K562 (cell line): ENCODE measurements around the genes ZNF701, ZNF611, ZNF665 and ZNF761.

- RAMPAGE, long total RNA = no peak
- RRBS = no CpG with 5 or more reads among the region's 6 CpGs
PRO-cap:
- standard = no peak
- CoPRO, capped RNA only, 2 experiments = no peak in any of the 2 experiments
- CoPRO, capped and uncapped RNA, 2 experiments = no peak in any of the 2 experiments
- CoPRO, uncapped RNA only, 2 experiments = no peak in any of the 2 experiments
CAGE:
- cytosol, long polyA plus RNA = no peak
- long polyA plus RNA = no peak
- nucleolus, long total RNA = no peak
- nucleus, long polyA plus RNA = no peak
These were observed 15.6 kb downstream of the ZNF808 start for GRCh38 chr19:52543001-52543529.

DNA sequence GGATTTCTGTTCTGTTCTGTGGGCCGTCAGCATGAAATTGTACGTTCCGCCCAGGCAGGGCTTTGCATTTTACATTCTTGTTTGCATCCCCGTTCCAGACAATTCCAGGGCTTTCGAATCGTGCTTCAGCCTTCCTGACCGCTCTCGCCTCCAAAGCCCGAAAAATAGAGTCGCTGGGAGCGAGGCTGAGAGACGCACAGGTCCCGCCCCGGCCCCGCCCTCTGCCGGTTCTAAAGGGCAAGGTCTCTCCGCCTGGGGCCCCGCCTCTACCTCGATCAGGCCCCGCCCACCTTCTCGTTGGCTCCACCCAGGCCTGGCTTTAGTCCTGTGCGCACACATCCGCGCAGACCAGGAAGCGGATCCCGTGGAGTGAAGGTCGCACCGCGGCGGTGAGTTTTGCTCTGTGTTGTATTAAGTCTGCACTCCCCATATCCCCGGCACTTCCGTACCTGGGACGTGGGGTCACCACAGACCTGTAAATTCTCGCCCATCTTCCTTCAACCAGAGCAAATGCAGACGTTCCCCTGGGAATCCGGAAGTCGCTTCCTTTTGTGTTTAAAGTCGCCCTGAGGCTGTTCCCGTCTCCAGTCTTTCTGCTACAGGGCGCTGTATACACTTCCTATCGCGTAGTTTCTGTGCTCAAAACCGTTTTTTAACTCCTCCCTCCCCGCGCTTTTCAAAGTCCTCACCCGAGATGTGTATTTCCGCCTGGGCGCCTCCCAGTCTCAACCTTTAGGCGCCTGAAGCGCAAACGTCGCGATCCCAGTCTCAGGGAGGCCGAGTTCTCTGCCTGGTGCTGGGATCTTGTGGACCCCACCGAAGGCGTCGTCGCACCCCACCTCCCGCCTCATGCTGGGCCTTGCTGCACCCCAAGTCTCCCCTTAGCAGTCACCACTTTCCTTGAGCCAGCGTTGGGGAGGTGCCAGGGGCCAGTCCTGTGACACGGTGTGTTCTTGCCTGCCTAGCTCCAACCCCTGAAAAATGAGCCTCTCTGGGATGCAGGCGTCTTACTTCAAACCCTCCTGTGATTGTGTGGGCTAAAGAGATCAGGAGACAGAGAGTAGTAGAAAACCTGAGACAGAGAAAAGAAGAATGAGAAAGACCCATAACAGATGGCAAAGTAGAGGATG, at the start of gene ZNF701:
ZNF701 (plus strand) TSS at position 346 of the 1,130 bp plus-strand sequence.
- RAMPAGE, long total RNA = no peak
- RRBS = no CpG with 5 or more reads among the region's 62 CpGs
PRO-cap:
- standard = bidirectional peak, plus-strand start at position 346 of the sequence, minus-strand start at position 165 of the sequence; bidirectional peak, plus-strand start at position 765 of the sequence, minus-strand start at position 595 of the sequence
- CoPRO, capped RNA only, 2 experiments = peak in 2 of 2 experiments; most common plus-strand start position 346 of the sequence (in 2); most common minus-strand start position 166 of the sequence (in 2)
- CoPRO, capped and uncapped RNA, 2 experiments = peak in 2 of 2 experiments; most common plus-strand start position 346 of the sequence (in 2); most common minus-strand start position 144 of the sequence (in 1)
- CoPRO, uncapped RNA only, 2 experiments = peak in 1 of 2 experiments; most common plus-strand start position 412 of the sequence (in 1); most common minus-strand start position 120 of the sequence (in 1)
CAGE:
- cytosol, long polyA plus RNA = no peak
- long polyA plus RNA = no peak
- nucleolus, long total RNA = no peak
- nucleus, long polyA plus RNA = no peak

- RAMPAGE, long total RNA = no peak
- RRBS = no CpG with 5 or more reads among the region's 14 CpGs
PRO-cap:
- standard = no peak
- CoPRO, capped RNA only, 2 experiments = no peak in any of the 2 experiments
- CoPRO, capped and uncapped RNA, 2 experiments = no peak in any of the 2 experiments
- CoPRO, uncapped RNA only, 2 experiments = no peak in any of the 2 experiments
CAGE:
- cytosol, long polyA plus RNA = no peak
- long polyA plus RNA = no peak
- nucleolus, long total RNA = no peak
- nucleus, long polyA plus RNA = no peak
These were observed 51.6 kb downstream of the ENSG00000269825 start for GRCh38 chr19:52638654-52639149.

- RAMPAGE, long total RNA = start-site peak on the minus strand at chr19:52734991-52735071, 149 and 120 reads in 2 replicates
- RRBS = no CpG with 5 or more reads among the region's 28 CpGs
PRO-cap:
- standard = bidirectional peak, plus-strand start at chr19:52735155, minus-strand start at chr19:52735044
- CoPRO, capped RNA only, 2 experiments = peak in 2 of 2 experiments; most common plus-strand start chr19:52735219 (in 2); most common minus-strand start chr19:52735044 (in 2)
- CoPRO, capped and uncapped RNA, 2 experiments = peak in 2 of 2 experiments; most common plus-strand start chr19:52735155 (in 2); most common minus-strand start chr19:52735044 (in 2)
- CoPRO, uncapped RNA only, 2 experiments = peak in 1 of 2 experiments; most common plus-strand start chr19:52735148 (in 1); most common minus-strand start chr19:52734979 (in 1)
CAGE:
- cytosol, long polyA plus RNA = start-site peak on the minus strand at chr19:52735011-52735041, 46 and 32 reads in 2 replicates
- long polyA plus RNA = start-site peak on the minus strand at chr19:52735009-52735040, 84 and 27 reads in 2 replicates
- nucleolus, long total RNA = no peak
- nucleus, long polyA plus RNA = start-site peak on the minus strand at chr19:52735015-52735039, 109 and 349 reads in 2 replicates
These were observed at the start of gene ZNF611 for GRCh38 chr19:52734915-52735329. ZNF611 (minus strand) TSS chr19:52735044.

DNA sequence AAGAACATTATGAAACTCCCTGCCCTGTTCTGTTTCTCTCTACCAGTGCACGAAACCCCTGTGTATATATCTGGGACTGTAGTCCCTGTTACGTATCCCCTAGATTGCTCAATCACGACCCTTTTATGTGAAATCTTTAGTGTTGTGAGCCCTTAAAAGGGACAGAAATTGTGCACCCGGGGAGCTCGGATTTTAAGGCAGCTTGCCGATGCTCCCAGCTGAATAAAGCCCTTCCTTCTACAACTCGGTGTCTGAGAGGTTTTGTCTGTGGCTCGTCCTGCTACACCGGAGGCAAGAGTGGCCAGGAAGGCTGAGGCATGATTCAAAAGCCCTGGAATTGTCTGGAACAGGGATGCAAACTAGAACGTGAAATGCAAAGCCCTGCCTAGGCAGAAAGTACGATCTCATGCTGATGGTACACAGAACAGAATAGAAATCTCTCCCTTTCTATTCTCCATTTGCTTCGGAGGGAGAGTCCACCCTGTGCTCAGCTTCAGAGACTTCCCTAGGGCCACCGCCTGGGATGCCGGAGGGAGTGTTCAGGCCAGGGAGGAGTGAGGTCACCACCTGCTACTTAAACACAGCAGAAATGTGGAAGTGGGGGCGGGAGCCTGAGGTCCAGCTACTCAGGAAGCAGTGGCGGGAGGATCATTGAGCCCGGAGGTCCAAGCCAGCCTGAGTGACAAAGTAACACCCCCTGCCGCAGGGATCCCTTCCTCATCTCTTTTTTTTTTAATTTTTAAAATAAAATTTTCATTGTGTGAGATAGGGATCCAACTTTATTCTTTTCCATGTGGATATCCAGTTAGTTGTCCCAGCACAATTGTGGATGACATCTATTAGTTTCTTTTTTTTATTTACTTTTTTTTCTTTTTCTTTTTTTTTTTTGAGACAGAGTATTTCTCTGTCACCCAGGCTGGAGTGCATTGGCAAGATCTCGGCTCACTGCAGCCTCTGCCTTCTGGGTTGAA, 894 bp upstream of the ZNF888 start:
- RAMPAGE, long total RNA = no peak
- RRBS = no CpG with 5 or more reads among the region's 19 CpGs
PRO-cap:
- standard = bidirectional peak, plus-strand start at position 651 of the sequence, minus-strand start at position 532 of the sequence
- CoPRO, capped RNA only, 2 experiments = no peak in any of the 2 experiments
- CoPRO, capped and uncapped RNA, 2 experiments = peak in 1 of 2 experiments; most common plus-strand start position 649 of the sequence (in 1); most common minus-strand start position 552 of the sequence (in 1)
- CoPRO, uncapped RNA only, 2 experiments = peak in 2 of 2 experiments; most common plus-strand start position 81 of the sequence (in 1); most common minus-strand start position 80 of the sequence (in 1)
CAGE:
- cytosol, long polyA plus RNA = no peak
- long polyA plus RNA = no peak
- nucleolus, long total RNA = no peak
- nucleus, long polyA plus RNA = no peak

DNA sequence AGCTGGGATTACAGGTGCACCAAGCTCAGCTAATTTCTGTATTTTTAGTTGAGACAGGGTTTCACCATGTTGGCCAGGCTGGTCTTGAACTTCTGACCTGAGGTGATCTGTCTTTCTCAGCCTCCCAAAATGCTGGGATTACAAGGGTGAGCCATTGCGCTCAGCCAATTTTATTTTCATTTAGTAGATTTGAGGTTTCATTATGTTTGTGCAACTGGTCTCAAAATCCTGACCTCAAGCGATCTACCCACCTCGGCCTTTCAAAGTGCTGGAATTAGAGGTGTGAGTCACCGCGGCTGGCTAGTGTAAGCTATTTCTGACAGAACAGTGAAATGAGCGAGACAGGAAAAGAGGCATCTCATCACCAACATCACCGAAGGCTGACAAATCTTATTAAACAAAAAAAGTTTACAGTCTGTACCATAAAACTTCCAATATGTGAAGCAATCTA, 12.1 kb upstream of the ZNF888 start:
- RAMPAGE, long total RNA = no peak
- RRBS = no CpG with 5 or more reads among the region's 7 CpGs
PRO-cap:
- standard = no peak
- CoPRO, capped RNA only, 2 experiments = no peak in any of the 2 experiments
- CoPRO, capped and uncapped RNA, 2 experiments = no peak in any of the 2 experiments
- CoPRO, uncapped RNA only, 2 experiments = no peak in any of the 2 experiments
CAGE:
- cytosol, long polyA plus RNA = no peak
- long polyA plus RNA = no peak
- nucleolus, long total RNA = no peak
- nucleus, long polyA plus RNA = no peak

GRCh38 chr19:53044887-53045105, 256 bp downstream of the ERVV-2 start:
- RAMPAGE, long total RNA = no peak
- RRBS = no CpG with 5 or more reads among the region's 3 CpGs
PRO-cap:
- standard = no peak
- CoPRO, capped RNA only, 2 experiments = no peak in any of the 2 experiments
- CoPRO, capped and uncapped RNA, 2 experiments = no peak in any of the 2 experiments
- CoPRO, uncapped RNA only, 2 experiments = no peak in any of the 2 experiments
CAGE:
- cytosol, long polyA plus RNA = no peak
- long polyA plus RNA = no peak
- nucleolus, long total RNA = no peak
- nucleus, long polyA plus RNA = no peak

GRCh38 chr19:53193109-53193802, at the start of gene ZNF665:
ZNF665 (minus strand) TSS chr19:53193358.
- RAMPAGE, long total RNA = start-site peak on the minus strand at chr19:53193330-53193350, 29 and 21 reads in 2 replicates
- RRBS = no CpG with 5 or more reads among the region's 36 CpGs
PRO-cap:
- standard = bidirectional peak, plus-strand start at chr19:53193504, minus-strand start at chr19:53193320
- CoPRO, capped RNA only, 2 experiments = peak in 2 of 2 experiments; most common plus-strand start chr19:53193504 (in 2); most common minus-strand start chr19:53193344 (in 2)
- CoPRO, capped and uncapped RNA, 2 experiments = peak in 2 of 2 experiments; most common plus-strand start chr19:53193470 (in 1); most common minus-strand start chr19:53193344 (in 2)
- CoPRO, uncapped RNA only, 2 experiments = no peak in any of the 2 experiments
CAGE:
- cytosol, long polyA plus RNA = start-site peak on the minus strand at chr19:53193333-53193361, 31 and 33 reads in 2 replicates
- long polyA plus RNA = start-site peak on the minus strand at chr19:53193320-53193374, 29 and 42 reads in 2 replicates
- nucleolus, long total RNA = no peak
- nucleus, long polyA plus RNA = start-site peak on the minus strand at chr19:53193320-53193361, 52 and 109 reads in 2 replicates

GRCh38 chr19:53358401-53358684, 7.2 kb upstream of the ZNF525 start:
- RAMPAGE, long total RNA = no peak
- RRBS = 13% methylated on average over 2 of the region's 12 CpGs
PRO-cap:
- standard = no peak
- CoPRO, capped RNA only, 2 experiments = no peak in any of the 2 experiments
- CoPRO, capped and uncapped RNA, 2 experiments = no peak in any of the 2 experiments
- CoPRO, uncapped RNA only, 2 experiments = no peak in any of the 2 experiments
CAGE:
- cytosol, long polyA plus RNA = no peak
- long polyA plus RNA = no peak
- nucleolus, long total RNA = no peak
- nucleus, long polyA plus RNA = no peak

DNA sequence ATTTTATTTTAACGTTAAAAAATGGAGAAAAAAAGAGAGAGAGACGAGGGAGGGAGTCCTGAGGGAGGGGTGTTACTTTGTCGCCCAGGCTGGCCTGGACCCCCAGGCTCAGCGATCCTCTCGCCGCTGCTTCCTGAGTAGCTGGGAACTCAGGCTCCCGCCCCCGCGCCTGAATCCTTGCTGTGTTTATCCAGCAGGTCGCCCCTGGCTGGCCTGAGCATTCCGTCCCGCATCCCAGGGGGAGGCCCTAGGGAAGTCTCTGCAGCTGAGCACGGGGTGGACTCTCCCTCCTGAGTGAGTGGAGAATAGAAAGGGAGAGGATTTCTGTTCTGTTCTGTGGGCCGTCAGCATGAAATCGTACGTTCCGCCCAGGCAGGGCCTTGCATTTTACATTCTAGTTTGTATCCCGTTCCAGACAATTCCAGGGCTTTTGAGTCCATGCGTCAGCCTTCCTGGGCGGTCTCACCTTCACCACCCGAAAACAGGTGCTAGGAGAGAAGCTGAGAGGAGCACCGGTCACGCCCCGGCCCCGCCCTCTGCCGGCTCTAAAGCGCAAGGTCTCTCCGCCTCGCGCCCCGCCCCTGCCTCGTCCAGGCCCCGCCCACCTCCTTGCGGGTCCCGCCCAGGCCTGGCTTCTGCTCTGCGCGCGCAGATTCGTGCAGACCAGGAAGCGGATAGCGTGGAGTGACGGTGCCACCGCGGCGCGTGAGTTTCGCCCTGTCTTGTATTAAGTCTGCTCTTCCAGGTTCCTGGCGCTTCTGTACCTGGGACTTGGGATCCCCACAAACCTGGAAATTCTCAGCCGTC, at the start of gene ZNF761:
ZNF761 (plus strand) TSS at position 661 of the 807 bp plus-strand sequence.
- RAMPAGE, long total RNA = start-site peak on the plus strand centred at position 666 of the sequence, 23 bp wide, 970 and 662 reads in 2 replicates
- RRBS = no CpG with 5 or more reads among the region's 49 CpGs
PRO-cap:
- standard = unidirectional peak, plus-strand start at position 661 of the sequence
- CoPRO, capped RNA only, 2 experiments = peak in 2 of 2 experiments; most common plus-strand start position 661 of the sequence (in 2); most common minus-strand start position 468 of the sequence (in 1)
- CoPRO, capped and uncapped RNA, 2 experiments = peak in 2 of 2 experiments; most common plus-strand start position 661 of the sequence (in 2); most common minus-strand start position 547 of the sequence (in 1)
- CoPRO, uncapped RNA only, 2 experiments = peak in 1 of 2 experiments; most common plus-strand start position 675 of the sequence (in 1)
CAGE:
- cytosol, long polyA plus RNA = start-site peak on the plus strand centred at position 673 of the sequence, 24 bp wide, 128 and 473 reads in 2 replicates
- long polyA plus RNA = start-site peak on the plus strand centred at position 664 of the sequence, 8 bp wide, 269 and 565 reads in 2 replicates
- nucleolus, long total RNA = no peak
- nucleus, long polyA plus RNA = start-site peak on the plus strand centred at position 679 of the sequence, 36 bp wide, 126 and 1,264 reads in 2 replicates

DNA sequence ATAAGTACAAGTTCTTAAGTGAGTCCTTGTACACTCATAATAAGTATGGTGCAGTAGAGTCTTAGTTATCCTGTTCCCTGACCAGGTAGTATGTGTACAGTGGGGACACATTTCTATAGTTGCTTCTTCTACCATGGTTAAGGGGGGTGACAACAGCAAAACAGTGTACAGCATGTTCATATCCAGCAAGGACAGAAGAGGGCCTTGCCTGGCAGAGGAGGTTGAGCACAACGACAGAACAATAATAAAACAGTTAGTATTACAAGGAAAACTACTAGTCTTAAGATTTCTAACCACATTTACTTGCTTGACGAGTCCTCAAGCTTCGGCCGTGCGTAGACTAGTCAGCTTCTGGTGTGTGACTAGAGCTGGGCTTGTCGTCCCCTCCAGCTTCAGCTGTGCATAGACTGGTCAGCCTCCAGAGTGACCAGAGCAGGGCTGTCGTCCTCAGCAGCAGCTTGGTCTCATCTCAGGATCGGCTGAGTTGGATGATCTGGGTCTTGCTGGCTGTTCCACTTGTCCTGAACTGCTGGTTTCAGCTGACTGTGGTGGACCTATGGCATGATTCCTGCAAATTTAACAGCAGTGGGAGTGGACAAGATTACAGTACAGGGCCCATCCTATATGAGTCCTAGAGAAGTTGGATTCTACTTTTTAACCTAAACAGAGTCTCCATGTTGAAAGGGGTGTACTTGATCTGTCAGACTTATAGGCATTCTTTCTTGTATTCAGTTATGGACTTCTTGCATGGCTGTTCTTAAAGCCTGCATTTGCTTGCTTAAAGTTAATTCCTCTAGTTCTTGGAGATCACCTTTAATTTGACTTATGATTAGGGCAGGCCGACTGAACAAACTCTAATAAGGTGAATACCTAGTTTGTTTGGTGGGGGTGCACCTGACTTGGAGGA, 4.1 kb downstream of the ZNF761 start:
- RAMPAGE, long total RNA = no peak
- RRBS = no CpG with 5 or more reads among the region's 9 CpGs
PRO-cap:
- standard = no peak
- CoPRO, capped RNA only, 2 experiments = no peak in any of the 2 experiments
- CoPRO, capped and uncapped RNA, 2 experiments = no peak in any of the 2 experiments
- CoPRO, uncapped RNA only, 2 experiments = peak in 2 of 2 experiments; most common plus-strand start position 657 of the sequence (in 2)
CAGE:
- cytosol, long polyA plus RNA = no peak
- long polyA plus RNA = no peak
- nucleolus, long total RNA = no peak
- nucleus, long polyA plus RNA = no peak

DNA sequence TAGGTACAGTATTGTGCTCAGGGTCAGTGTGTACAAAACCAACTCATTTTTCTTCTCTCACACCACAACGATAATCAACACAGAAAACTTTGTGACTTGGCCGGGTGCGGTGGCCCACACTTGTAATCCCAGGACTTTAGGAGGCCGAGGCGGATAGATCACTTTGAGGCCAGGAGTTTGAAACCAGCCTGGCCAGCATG, 19.5 kb downstream of the ZNF331 start:
- RAMPAGE, long total RNA = no peak
- RRBS = no CpG with 5 or more reads among the region's 5 CpGs
PRO-cap:
- standard = no peak
- CoPRO, capped RNA only, 2 experiments = no peak in any of the 2 experiments
- CoPRO, capped and uncapped RNA, 2 experiments = no peak in any of the 2 experiments
- CoPRO, uncapped RNA only, 2 experiments = no peak in any of the 2 experiments
CAGE:
- cytosol, long polyA plus RNA = no peak
- long polyA plus RNA = no peak
- nucleolus, long total RNA = no peak
- nucleus, long polyA plus RNA = no peak

- RAMPAGE, long total RNA = no peak
- RRBS = no CpG with 5 or more reads among the region's 8 CpGs
PRO-cap:
- standard = no peak
- CoPRO, capped RNA only, 2 experiments = no peak in any of the 2 experiments
- CoPRO, capped and uncapped RNA, 2 experiments = no peak in any of the 2 experiments
- CoPRO, uncapped RNA only, 2 experiments = no peak in any of the 2 experiments
CAGE:
- cytosol, long polyA plus RNA = no peak
- long polyA plus RNA = no peak
- nucleolus, long total RNA = no peak
- nucleus, long polyA plus RNA = no peak
These were observed 22.9 kb downstream of the ZNF331 start for GRCh38 chr19:53560814-53561360.

DNA sequence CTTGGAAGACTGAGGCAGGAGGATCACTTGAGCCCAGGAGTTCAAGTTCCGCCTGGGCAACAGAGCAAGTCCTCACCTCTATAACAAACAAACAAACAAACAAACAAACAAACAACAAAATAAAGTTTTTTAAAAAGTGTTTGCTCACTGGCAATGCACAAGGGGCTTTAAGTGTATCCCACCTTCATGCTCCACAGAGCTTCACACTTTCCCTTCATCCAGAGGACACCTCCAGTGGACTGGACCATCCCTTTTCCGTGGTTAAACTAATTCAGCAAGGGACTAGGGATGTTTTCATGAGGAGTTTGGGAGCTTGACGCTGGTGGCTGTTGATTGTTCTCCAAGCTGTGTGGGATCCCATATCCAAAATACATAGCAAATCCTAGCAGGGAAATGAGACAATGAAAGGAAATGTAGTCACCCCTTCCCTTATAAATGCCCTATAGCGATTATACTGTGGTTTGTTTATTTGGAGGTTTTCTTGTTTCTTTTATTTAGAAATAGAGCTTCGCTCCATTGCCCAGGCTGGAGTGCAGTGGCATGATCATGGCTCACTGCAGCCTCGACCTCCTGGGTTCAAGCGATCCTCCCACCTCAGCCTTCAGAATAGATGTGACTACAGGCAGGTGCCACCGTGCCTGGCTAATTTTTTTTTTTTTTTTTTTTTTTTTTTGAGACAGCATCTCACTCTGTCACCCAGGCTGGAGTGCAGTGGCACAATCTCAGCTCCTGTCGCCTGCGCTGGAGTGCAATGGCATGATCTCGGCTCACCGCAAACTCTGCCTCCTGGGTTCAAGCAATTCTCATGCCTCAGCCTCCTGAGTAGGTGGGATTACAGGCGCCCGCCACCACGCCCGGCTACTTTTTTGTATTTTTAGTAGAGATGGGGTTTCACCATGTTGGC, 31.5 kb upstream of the DPRX start:
- RAMPAGE, long total RNA = no peak
- RRBS = no CpG with 5 or more reads among the region's 16 CpGs
PRO-cap:
- standard = no peak
- CoPRO, capped RNA only, 2 experiments = no peak in any of the 2 experiments
- CoPRO, capped and uncapped RNA, 2 experiments = no peak in any of the 2 experiments
- CoPRO, uncapped RNA only, 2 experiments = no peak in any of the 2 experiments
CAGE:
- cytosol, long polyA plus RNA = no peak
- long polyA plus RNA = no peak
- nucleolus, long total RNA = no peak
- nucleus, long polyA plus RNA = no peak

GRCh38 chr19:53664853-53665207, 33.0 kb downstream of the DPRX start:
- RAMPAGE, long total RNA = no peak
- RRBS = no CpG with 5 or more reads among the region's 3 CpGs
PRO-cap:
- standard = no peak
- CoPRO, capped RNA only, 2 experiments = no peak in any of the 2 experiments
- CoPRO, capped and uncapped RNA, 2 experiments = no peak in any of the 2 experiments
- CoPRO, uncapped RNA only, 2 experiments = no peak in any of the 2 experiments
CAGE:
- cytosol, long polyA plus RNA = no peak
- long polyA plus RNA = no peak
- nucleolus, long total RNA = no peak
- nucleus, long polyA plus RNA = no peak

DNA sequence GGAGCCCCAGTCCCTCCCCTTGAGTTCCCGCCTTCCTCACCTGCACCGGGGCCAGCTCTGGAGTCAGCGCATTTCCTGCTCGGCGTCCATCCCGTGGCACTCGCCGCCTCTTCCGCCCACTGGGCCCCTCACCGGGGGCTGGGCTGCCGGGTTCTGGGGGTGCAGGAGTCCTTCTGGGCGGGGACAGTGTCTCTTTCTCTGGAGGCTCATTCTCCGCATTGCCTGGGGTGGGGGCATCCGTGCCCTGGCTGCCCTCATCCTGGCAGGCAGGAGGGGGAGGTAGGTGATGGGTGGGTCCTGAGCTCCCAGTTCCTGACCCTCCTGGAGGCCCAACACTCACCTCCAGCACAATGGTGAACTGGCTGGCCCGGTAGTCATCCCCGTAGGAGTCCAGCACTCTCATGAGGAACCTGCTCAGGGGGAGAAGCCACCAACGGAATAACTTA, 5.4 kb downstream of the NDUFA3 start:
- RAMPAGE, long total RNA = no peak
- RRBS = 94% methylated on average over 8 of the region's 17 CpGs
PRO-cap:
- standard = no peak
- CoPRO, capped RNA only, 2 experiments = no peak in any of the 2 experiments
- CoPRO, capped and uncapped RNA, 2 experiments = no peak in any of the 2 experiments
- CoPRO, uncapped RNA only, 2 experiments = no peak in any of the 2 experiments
CAGE:
- cytosol, long polyA plus RNA = no peak
- long polyA plus RNA = no peak
- nucleolus, long total RNA = no peak
- nucleus, long polyA plus RNA = no peak

GRCh38 chr19:54173480-54173929, 545 bp upstream of the TMC4 start:
- RAMPAGE, long total RNA = no peak
- RRBS = no CpG with 5 or more reads among the region's 12 CpGs
PRO-cap:
- standard = unidirectional peak, minus-strand start at chr19:54173706
- CoPRO, capped RNA only, 2 experiments = no peak in any of the 2 experiments
- CoPRO, capped and uncapped RNA, 2 experiments = no peak in any of the 2 experiments
- CoPRO, uncapped RNA only, 2 experiments = peak in 2 of 2 experiments; most common plus-strand start chr19:54173580 (in 1); most common minus-strand start chr19:54173577 (in 1)
CAGE:
- cytosol, long polyA plus RNA = no peak
- long polyA plus RNA = no peak
- nucleolus, long total RNA = no peak
- nucleus, long polyA plus RNA = no peak

GRCh38 chr19:54196608-54197164, 4.0 kb upstream of the RPS9 start:
- RAMPAGE, long total RNA = no peak
- RRBS = no CpG with 5 or more reads among the region's 6 CpGs
PRO-cap:
- standard = no peak
- CoPRO, capped RNA only, 2 experiments = no peak in any of the 2 experiments
- CoPRO, capped and uncapped RNA, 2 experiments = no peak in any of the 2 experiments
- CoPRO, uncapped RNA only, 2 experiments = no peak in any of the 2 experiments
CAGE:
- cytosol, long polyA plus RNA = no peak
- long polyA plus RNA = no peak
- nucleolus, long total RNA = no peak
- nucleus, long polyA plus RNA = no peak